ENCODE measurements around a stretch of chr3.

- PRO-cap = no peak
These were observed 7.1 kb downstream of the PPM1M start for GRCh38 chr3:52252633-52253002.

DNA sequence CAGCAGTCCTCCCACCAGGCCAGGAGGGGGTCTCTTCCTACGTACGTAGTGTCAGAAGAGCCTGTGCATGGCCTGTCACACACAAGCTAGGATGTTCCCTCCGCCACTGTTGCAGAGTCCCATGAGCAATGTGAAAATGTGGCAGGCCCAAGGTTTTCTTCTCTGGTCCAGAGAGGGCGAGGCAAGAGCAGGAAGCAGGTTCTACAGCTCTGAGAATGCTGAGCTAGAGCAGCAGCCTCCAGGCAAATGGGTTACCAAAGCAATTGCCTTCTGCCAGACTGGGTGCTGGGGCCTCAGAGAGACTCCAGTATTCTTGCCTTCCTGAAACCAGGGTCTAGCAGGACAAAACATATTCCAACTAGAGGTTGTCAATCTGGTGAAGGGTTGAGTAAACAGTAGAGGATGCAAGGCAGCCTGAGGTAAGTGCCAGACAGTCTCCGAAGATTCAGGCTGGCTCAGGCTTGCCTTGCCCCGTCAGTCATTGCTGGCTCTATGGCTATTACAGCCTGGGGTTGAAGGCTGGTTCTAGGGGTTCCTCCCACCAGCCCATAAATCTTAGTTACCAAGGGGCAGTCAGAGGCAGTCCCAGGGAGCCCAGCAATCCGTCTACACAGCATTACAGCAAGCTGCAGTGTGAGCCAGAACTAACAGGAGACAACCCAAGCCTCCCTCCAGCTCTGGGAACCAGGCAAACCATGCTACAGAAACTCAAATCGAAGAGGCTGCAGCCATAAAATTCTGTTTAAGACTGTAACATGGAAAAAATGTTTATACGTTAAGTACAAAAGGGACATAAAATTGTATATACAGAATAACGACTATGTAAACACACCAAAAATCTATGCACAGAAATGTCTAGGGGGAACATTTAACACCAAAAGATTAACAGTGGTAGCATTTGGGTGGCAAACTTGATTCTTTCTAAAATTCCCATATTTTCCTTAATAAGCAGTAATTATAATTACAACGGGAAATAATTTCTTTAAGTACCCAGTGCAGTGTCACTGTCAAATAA lies 8.4 kb downstream of the PPM1M start:
- PRO-cap = no peak

- PRO-cap = no peak
These were observed 8.4 kb downstream of the WDR82 start for GRCh38 chr3:52270152-52270403.

DNA sequence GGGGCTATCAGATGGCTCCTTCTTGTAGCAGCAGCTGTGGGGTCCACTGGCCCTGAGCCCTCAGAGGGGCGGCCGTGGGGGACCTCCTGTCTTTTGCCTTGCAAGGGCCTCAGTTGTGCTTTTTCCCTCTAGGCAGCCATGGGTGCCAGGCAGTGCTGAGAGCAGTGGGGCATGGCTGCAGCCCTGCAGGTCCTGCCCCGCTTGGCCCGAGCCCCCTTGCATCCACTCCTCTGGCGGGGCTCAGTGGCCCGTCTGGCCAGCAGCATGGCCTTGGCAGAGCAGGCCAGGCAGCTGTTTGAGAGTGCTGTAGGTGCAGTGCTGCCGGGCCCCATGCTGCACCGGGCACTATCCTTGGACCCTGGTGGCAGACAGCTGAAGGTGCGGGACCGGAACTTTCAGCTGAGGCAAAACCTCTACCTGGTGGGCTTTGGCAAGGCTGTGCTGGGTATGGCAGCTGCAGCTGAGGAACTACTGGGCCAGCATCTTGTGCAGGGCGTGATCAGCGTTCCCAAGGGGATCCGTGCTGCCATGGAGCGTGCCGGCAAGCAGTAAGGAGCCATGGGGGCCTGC lies 2.6 kb downstream of the GLYCTK start:
- PRO-cap = no peak

GRCh38 chr3:52299207-52299925 lies 11.7 kb downstream of the GLYCTK start:
- PRO-cap = no peak

- PRO-cap = no peak
These were observed 12.5 kb downstream of the GLYCTK start for GRCh38 chr3:52299926-52300678.

DNA sequence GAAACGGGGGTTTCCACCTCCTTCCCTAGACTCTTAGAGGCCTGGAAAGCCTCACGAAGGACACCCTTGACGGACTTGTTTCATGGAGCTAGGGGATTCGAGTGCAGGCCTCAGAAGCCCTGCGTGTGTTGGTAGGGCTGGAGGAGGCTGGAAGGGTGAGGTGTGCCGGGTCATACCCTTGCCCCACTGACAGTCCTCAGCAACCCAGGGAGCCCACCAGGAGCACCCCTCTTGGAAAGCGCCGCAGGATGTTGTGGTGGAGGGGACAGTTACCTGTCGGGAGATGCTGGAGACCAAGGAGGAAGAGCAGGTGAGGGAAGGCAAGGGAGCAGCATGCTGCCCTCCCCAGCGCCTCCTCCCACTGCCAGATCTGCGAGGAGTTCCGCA lies 33.5 kb downstream of the DNAH1 start:
- PRO-cap = no peak

- PRO-cap = no peak
These were observed 10.3 kb downstream of the BAP1 start for GRCh38 chr3:52399419-52399988.

DNA sequence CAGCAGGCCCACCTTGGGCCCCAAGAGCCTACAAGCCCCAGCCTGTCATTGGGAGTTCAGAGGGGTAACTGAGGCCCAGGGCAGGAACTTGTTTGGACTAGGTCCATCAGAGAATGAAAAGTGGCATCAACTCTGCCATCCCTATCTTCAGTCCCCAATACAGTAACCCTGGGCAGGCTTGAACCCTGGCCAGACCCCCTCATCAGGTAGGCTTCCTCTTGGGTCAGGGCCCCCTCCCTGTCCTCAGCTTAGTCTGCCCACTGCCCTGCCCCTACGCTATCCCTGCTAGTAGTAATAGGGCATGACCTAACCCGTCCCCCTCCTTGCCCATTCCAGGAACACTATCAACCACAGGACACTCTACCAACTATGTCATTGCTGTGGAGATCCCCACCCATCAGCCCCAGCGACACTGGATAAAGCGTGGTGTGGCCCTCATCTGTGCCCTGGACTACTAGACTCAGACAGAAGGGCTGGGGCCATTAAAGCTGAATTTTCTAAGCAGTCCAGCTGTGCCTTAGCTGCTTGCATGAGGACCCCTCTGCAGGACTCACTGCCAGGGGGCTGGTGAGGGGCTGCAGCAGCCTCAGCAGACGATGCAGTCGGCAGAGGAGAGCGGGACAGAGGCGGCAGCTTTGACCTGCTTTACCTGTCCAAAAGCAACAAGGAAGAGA lies 9.7 kb downstream of the BAP1 start:
- PRO-cap = no peak

GRCh38 chr3:52400663-52401220 lies 9.1 kb downstream of the BAP1 start:
- PRO-cap = no peak

GRCh38 chr3:52404975-52405725 lies 4.7 kb downstream of the BAP1 start:
- PRO-cap = no peak

- PRO-cap = no peak
These were observed 3.6 kb downstream of the BAP1 start for GRCh38 chr3:52405969-52406811.

DNA sequence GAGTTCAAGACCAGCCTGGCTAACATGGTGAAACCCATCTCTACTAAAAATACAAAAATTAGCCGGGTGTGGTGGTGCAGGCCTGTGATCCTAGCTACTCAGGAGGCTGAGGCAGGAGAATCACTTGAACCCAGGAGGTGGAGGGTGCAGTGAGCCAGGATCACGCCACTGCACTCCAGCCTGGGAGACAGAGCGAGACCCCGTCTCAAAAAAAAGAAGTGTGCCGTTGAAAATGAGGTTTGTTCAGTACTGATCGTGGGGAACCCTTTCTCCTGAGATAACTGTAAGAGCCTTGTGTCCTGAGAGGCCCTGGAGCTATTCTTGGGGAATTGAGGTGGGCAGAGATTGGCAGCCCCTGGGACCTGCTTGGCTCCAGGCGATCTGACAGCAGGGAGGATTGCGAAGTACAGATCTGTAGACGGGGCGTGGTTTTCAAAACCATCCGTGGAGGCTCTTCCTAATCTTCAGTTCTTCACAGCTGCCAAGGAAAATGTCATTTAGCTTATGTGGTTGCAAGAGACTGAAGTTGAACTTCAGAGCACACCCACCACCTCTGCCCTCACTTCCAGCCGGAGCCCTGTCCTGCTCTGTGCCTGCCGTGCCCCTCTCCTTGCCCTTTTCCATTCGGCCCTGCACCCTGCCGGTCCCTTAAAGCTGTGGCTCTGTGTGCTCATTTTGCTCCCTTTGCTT lies 12.8 kb downstream of the NISCH start:
- PRO-cap = no peak

DNA sequence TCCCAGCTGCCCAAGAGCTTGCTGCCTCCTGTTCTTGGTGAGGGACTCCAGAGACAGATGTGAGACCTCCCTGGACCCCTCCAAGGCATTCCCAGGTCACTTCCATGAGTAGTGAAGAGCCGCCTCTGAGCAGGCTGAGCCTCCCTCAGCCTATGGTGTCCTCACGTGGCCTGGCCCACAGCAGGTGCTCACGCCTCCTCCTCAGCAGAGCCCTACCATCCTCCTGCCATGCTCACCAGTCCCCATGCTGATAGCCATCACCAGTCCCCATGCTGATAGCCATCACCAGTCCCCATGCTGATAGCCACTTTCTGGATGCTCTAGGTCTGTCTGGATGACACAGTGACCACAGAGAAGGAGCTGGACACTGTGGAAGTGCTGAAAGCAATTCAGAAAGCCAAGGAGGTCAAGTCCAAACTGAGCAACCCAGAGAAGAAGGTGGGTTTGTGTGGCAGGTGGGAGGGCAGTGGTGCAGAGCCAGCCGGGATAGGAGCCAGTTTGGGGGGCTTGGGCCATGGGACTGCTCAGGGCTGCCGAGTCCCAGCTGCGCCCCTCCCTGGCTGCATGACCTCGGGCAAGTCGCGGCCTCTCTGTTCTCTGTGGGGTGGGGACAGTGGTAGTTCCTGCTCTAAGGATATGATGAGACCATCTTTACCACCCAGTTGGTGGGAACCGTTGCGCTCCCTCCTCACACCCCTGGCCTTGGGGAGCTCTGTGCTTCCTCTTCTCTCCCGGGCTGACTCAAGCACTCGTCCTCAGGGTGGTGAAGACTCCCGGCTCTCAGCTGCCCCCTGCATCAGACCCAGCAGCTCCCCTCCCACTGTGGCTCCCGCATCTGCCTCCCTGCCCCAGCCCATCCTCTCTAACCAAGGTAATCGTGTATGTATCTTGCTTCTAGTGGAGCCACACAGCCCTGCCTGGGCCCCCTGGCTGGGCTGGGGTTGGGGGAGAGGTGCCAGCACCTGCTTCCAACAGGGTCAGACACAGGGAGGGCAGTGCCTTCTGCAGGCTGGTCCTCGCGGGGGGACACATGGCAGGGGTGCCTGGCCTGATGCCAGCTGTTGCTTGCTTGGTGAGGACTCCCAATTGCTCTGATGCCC lies 15.4 kb upstream of the STAB1 start:
- PRO-cap = no peak

DNA sequence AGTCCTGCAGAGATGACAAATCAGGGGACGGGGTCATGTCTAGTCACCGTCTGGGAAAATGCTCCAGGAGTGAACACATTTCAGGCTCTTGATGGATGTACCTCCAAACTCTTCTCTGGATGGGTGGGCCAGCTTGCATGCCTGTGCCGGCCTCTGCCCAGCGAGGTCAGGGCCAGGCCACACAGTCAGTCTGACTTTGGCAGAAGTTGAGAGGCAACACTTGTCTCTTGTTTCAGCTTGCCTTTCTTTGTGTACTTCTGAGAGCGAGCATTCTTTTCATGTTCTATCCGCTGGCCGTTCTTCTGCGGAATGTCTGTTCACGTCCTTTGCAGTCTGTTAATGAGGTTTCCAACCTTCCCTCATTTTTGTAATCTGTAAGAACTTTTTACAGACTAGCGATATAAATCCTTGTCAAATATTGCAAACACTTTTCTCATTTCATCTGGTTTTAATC lies 11.4 kb upstream of the STAB1 start:
- PRO-cap = no peak

DNA sequence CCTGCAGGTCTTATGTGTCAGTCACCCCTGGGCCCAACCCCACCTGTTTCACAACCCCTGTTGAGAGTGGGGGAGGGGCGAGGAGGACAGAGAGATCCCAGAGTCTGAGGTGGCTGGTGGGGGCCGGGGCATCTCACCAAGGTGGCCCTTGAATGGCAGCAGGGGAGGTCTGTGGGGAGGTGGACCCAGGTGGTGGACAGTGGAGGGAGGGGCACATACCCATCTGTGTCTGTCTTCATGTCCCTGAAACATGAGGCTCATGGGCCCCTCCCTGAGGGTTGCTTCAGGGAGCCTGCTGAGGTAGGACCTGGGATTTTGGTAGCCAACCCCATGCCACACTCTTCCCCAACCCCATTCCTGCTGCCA lies 1.8 kb upstream of the STAB1 start:
- PRO-cap = no peak

GRCh38 chr3:52515068-52515808 lies 18.4 kb downstream of the NT5DC2 start:
- PRO-cap = no peak

DNA sequence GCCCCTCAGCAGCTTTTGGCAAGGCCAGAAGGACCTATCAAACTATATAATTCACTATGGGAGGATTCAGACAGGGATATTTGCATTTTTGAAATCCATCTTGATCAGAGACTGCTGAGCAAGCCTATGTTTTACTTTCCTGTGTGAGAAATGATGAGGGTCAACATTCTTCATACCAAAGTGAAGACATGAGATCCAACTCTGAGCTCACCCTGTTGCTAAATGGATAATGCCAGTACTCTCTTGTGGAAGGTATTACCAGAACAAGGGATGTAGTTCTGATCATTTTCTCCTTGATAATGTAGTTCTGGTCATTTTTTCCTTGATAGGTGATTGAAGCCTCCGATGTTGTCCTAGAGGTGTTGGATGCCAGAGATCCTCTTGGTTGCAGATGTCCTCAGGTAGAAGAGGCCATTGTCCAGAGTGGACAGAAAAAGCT lies 2.9 kb downstream of the GNL3 start:
- PRO-cap = no peak

- PRO-cap = no peak
These were observed 7.4 kb downstream of the ITIH3 start for GRCh38 chr3:52801895-52802399.

- PRO-cap = no peak
These were observed 12.2 kb downstream of the ITIH4 start for GRCh38 chr3:52817871-52819091.